Placental epithelial cell (primary cell): ENCODE measurements around the genes CTDSP1, CNOT9 and STK36.

GRCh38 chr2:217987931-217988842, 14.6 kb downstream of the TNS1 start:
- CAGE, long polyA plus RNA = no peak

- CAGE, long polyA plus RNA = no peak
Observed at GRCh38 chr2:218063393-218063965, 5.6 kb upstream of the RUFY4 start.

GRCh38 chr2:218128881-218129483, 3.2 kb downstream of the CXCR2 start:
- CAGE, long polyA plus RNA = no peak

GRCh38 chr2:218291581-218292329, 548 bp downstream of the TMBIM1 start:
- CAGE, long polyA plus RNA = no peak

DNA sequence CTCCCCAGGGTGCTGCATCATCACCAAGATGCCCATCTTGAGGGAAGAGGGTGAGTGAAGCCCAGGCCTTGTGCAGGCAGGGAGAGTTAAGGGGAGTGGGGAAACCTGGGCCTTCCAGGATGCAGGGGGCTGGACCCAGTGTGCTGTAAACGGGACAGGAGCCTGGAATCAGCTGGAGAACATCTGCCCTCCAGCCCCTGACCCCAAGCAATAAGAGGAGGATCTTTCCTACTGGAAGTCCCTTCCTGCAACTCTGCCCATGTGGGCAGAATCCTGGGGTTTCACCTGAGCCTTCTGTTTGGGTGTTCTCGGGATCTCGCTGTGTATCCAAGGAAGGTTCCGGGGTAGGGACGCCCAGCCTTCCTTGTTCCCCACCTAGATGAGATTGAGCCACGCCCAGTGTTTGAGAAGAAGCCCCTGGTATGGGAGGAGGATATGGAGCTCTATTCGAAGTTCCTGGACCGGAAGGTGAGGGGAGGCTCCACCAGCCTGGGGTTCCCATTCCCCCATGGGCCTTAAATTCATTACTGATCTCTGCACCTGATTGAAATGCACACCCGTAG, 10.5 kb downstream of the CATIP start:
- CAGE, long polyA plus RNA = no peak

DNA sequence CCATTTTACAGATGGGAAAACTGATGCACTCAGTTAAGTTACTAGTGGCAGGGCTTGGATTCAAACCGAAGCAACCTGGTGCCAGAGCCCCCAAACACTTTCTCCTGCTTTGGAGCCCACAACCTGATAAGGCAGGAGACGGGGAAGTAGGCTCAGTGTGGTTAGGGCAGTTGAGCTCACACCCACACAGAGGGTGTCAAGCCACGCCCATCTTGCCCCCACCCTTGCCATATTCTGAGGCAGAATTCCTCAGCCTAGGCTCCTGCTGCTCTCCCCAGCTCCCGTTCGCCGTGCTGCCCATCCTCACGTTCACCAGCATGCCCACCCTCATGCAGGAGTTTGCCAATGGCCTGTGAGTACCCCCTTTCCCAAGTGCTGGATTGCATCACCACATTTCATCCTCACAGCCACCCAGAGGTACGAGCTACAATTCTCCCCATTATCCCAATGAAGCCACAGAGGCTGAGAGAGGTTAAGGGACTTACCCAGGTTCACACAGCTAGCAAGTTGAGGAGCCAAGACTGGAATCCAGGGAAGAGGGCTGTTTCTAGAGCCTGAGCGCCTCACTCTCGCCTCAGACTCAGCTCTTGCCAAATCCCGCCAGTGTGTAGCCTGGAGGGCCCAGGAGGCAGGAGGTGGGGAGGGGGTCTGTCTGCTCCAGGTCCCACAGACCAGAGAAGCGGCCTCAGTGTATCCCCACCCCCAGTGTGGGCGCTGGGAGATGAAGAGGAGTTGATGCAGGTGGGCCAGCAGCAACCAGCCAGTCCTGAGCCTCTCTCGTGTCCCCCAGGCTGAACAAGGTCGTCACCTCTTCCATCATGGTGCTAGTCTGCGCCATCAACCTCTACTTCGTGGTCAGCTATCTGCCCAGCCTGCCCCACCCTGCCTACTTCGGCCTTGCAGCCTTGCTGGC, 5.6 kb upstream of the CTDSP1 start:
- CAGE, long polyA plus RNA = no peak

- CAGE, long polyA plus RNA = no peak
Observed at GRCh38 chr2:218399013-218399979, at the start of gene CTDSP1. TSS of gene CTDSP1 (plus strand) at chr2:218399868.

GRCh38 chr2:218403915-218404636, 4.4 kb downstream of the CTDSP1 start:
- CAGE, long polyA plus RNA = no peak

- CAGE, long polyA plus RNA = no peak
Observed at GRCh38 chr2:218409995-218410400, 8.9 kb upstream of the VIL1 start.

- CAGE, long polyA plus RNA = no peak
Observed at GRCh38 chr2:218422409-218422692, 3.4 kb downstream of the VIL1 start.

- CAGE, long polyA plus RNA = no peak
Observed at GRCh38 chr2:218568399-218569080, at the start of gene CNOT9. TSS of gene CNOT9 (plus strand) at chr2:218568839.

- CAGE, long polyA plus RNA = no peak
Observed at GRCh38 chr2:218569081-218569566, 485 bp downstream of the CNOT9 start.

- CAGE, long polyA plus RNA = no peak
Observed at GRCh38 chr2:218671846-218672955, at the start of gene STK36. TSS of gene STK36 (plus strand) at chr2:218672086.

DNA sequence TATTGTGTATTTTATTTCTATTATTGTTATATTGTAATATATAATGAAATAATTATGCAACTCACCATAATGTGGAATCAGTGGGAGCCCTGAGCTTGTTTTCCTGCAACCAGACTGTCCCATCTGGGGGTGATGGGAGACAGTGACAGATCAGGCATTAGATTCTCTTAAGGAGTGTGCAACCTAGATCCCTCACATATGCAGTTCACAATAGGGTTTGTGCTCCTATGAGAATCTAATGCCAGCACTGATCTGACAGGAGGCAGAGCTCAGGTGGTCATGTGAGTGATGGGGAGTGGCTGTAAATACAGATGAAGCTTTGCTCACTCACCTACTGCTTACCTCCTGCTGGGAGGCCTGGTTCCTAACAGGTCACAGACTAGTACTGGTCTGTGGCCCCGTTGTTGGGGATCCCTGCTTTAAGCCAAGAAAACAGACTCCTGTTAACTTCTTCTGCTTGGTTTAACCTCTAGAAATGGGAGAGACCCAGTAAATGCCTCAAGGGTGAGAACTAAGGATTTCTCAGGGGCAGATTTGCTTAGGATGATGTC, 3.1 kb downstream of the CYP27A1 start:
- CAGE, long polyA plus RNA = no peak

DNA sequence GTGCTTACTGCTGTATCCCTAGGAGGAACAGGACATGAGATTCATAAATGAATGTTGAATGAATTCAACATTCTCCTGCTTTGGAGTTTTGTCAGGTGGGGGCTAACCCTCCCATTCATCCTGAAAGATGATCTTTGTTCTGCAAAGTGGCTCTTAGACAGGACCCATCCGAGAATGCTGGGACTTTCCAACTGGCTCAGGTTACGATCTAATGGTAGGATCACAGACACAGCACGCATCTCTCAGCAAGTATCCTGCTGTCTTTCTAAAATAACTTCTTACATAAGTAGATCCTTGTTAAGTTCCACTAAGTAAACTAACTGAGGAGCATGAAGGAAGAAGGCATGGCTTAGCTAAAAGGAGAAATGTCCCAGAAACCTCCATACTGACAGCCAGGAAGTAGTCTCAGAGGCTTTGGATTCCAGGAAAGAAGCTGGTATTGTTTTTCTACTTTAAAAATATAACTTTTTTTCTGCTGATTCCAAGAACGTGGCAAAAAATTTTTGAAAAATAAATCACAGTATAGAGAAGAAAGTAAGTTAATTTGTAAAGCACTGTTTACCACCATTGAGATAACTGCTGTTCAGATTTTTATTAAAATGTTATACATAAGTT, 23.7 kb downstream of the CYP27A1 start:
- CAGE, long polyA plus RNA = no peak

GRCh38 chr2:218829744-218830592, 29.6 kb upstream of the WNT6 start:
- CAGE, long polyA plus RNA = no peak

DNA sequence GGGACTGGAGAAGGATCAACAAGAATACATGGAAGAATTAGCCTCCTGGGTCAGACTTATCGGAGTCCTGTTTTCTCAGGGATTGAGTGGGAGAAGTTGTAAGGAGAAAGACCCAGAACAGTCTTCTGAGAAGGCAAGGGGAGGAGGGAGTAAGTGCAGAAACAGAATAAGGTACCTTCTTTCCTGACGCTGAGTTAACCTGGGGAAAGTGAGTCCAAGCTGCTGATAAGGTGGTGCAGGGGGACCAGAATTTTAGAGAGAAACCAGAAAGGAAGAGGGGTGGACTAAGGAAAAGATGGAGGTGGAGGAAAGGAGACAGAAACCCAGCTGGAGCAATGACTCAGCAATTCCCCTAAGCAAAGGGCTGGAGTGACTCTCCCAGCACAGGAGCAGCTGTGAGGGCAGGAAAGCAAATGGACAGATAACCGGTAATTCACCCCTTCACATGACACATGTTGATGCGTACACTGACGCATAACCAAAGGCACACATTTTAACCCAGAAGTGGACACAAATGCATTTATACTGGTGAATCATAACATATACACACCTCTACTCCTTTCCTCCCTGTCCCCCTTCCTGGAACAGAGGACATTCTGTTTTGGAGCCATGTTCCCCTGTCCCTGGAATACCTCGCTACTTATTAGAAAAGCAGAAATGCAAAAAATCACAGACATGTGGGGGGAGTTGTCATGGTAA, 4.5 kb downstream of the CDK5R2 start:
- CAGE, long polyA plus RNA = no peak

DNA sequence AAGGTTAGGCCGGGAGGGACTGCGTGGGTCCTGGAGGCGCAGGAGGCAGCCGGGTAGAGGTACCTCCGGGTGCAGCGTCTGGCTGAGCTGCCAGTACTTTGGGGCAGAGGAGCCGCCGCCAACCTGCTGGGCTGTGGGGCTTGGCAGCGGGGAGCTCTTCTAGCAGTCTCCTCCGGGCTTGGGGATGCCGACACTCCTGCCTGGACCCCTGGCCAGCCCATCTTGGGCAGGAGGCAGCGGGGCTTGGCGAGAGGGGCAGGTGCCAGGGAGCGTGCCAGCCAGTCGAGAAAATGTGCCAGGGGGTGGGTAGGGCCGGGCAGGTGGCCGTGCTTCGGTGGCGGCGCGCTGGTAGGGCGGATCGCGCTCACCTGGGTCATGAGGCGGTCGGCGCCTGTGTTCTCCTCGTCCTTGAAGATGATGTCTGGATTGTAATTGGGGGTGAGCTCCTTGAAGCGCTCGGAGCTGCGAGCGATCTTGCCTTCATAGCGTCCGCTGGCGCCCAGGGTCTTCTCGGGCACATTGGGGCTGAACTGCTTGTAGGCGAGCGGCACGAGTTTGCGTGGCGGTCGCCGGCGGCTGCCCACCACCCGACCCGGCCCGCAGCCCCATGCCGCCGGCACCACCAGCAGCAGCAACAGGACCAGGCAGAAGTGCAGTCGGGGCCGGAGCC, 801 bp downstream of the IHH start:
- CAGE, long polyA plus RNA = no peak

DNA sequence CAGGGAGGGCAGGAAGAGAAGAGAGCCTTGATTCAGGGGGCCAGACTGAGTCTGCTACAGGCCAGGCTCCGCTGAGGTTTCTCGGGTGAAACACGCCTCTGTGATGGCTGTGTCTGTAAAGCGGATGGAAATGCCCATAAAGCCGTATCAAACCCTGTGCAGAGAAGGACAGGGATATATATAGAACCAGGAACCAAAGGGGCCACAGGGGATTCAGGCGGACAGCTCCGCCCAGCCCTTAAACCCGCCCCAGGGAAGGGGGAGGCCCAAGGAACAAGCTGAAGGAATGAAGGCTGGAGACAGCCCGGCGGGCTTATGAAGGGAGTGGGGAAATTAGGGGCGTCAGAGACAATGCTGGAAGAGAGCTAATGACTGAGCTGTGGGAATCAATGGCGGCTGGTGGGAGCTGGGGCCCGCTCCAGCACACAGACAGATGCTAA, 42.1 kb downstream of the NHEJ1 start:
- CAGE, long polyA plus RNA = no peak

GRCh38 chr2:219125024-219126023, 35.3 kb downstream of the NHEJ1 start:
- CAGE, long polyA plus RNA = no peak